Psoas muscle (tissue), 2 donors: ENCODE results near the gene RPS13.

- PRO-cap, 2 experiments = no peak in any of the 2 experiments
Measured at GRCh38 chr11:13963889-13965124, 1.8 kb downstream of the SPON1 start.

GRCh38 chr11:14294380-14295174 lies 64.4 kb downstream of the RRAS2 start:
- PRO-cap, 2 experiments = no peak in any of the 2 experiments

DNA sequence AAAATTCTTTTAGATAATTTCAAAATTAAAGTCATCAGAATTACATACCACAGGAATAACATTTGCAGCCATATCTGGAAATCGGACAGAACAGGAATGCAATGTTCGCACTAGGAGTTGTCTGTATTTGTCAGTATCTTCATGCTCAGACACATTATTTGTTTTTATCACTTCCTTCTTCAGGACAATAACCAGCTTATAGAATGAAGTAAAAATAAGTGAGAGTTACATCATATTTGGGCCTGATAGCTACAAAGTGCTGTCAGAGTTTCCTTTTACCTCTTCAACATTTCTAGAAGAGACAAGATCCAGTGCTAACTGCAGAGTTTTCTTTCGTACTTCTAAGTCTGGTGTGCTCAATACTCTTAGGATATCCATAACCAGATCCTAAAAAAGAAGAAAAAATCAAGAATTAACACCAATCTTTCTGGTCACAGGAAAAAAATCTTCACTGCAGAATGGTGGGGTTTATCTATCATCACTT lies 18.9 kb downstream of the COPB1 start:
- PRO-cap, 2 experiments = no peak in any of the 2 experiments

- PRO-cap, 2 experiments = no peak in any of the 2 experiments
Measured at GRCh38 chr11:14577282-14577723, 57.1 kb upstream of the PSMA1 start.

- PRO-cap, 2 experiments = no peak in any of the 2 experiments
Measured at GRCh38 chr11:14617561-14618165, 25.9 kb upstream of the PDE3B start.

- PRO-cap, 2 experiments = no peak in any of the 2 experiments
Measured at GRCh38 chr11:15561695-15562095, 447.0 kb downstream of the INSC start.

DNA sequence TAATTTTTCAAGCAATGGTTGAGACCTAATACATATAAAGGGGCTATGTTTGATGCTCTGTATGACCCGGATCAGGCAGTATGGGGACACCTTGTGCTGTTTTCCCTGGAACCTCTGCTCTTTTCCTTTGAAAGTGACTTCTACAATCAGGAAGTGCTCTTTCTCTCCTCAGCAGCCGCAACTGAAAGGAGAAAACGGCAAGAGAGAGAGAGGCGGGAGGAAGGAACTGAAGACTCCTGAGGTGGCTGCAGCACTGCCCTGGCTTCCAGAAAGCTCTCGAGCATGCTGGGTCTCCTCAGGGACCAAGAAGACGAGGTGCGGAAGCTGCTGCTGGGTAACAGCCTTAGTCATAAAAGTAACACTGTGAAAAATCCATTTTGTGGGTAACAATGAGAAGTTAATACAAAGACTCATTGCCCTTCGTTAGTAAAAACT lies 473.6 kb downstream of the SOX6 start:
- PRO-cap, 2 experiments = no peak in any of the 2 experiments

DNA sequence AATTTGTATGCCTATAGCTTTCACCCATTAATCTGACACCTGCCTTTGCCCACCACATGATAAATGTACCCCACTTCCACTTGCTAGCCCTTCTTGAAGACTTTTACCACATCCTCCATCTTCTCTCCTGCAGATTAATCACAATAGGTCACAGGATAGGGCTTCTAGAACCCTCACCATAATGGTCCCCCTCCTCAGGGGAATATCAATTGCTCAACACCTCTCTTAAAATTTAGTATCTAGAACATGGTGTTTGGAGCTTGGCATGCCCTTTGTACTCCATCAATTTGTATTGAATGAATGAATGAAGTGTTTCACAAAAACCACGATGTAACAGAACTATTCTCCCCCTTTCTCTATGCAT lies 126.4 kb downstream of the C11orf58 start:
- PRO-cap, 2 experiments = no peak in any of the 2 experiments

- PRO-cap, 2 experiments = no peak in any of the 2 experiments
Measured at GRCh38 chr11:16920460-16921041, 93.7 kb downstream of the PLEKHA7 start.

DNA sequence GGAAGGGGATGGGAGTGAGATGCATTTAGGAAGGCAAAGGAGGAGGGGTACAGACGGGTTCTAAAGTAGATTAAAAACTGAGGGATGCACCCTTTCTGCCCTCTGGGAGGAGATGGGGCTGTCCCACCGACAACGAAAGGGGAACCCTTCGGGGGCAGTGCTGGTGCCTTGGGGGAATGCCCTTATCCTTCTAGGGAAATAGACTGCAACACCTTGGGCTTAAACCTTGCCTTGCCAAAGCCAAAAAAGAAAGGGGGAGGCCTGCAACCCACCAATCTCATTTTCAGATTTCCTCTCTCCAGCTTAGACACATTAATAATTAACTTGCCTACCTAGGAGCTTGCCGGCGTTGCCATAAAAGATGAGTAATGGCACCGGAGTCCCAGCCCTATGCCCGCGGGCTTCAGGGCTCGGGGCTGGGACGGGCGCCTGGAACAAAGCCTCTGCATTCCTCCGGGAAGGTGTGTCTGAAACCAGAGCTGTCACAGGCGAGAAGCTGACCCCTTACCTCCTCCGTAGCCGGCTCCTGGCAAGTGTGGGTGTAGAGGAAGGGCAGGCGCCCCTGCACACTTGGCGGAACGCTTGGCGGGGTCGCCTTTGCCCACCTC lies 89.6 kb downstream of the PLEKHA7 start:
- PRO-cap, 2 experiments = no peak in any of the 2 experiments

GRCh38 chr11:16925110-16926239 lies 88.7 kb downstream of the PLEKHA7 start:
- PRO-cap, 2 experiments = no peak in any of the 2 experiments

GRCh38 chr11:16956321-16957081 lies 57.7 kb downstream of the PLEKHA7 start:
- PRO-cap, 2 experiments = no peak in any of the 2 experiments

GRCh38 chr11:16986039-16986717 lies 28.0 kb downstream of the PLEKHA7 start:
- PRO-cap, 2 experiments = no peak in any of the 2 experiments

GRCh38 chr11:17074563-17074880 lies 2.9 kb downstream of the RPS13 start:
- PRO-cap, 2 experiments = no peak in any of the 2 experiments

- PRO-cap, 2 experiments = peak in 2 of 2 experiments; most common plus-strand start chr11:17076921 (in 2); most common minus-strand start chr11:17076845 (in 1)
Measured at GRCh38 chr11:17076483-17077016, 917 bp downstream of the RPS13 start.

- PRO-cap, 2 experiments = peak in 2 of 2 experiments; most common plus-strand start chr11:17077427 (in 1); most common minus-strand start chr11:17077667 (in 2)
Measured at GRCh38 chr11:17077017-17077768, at the start of gene RPS13. Gene RPS13 (minus strand): TSS chr11:17077667.

DNA sequence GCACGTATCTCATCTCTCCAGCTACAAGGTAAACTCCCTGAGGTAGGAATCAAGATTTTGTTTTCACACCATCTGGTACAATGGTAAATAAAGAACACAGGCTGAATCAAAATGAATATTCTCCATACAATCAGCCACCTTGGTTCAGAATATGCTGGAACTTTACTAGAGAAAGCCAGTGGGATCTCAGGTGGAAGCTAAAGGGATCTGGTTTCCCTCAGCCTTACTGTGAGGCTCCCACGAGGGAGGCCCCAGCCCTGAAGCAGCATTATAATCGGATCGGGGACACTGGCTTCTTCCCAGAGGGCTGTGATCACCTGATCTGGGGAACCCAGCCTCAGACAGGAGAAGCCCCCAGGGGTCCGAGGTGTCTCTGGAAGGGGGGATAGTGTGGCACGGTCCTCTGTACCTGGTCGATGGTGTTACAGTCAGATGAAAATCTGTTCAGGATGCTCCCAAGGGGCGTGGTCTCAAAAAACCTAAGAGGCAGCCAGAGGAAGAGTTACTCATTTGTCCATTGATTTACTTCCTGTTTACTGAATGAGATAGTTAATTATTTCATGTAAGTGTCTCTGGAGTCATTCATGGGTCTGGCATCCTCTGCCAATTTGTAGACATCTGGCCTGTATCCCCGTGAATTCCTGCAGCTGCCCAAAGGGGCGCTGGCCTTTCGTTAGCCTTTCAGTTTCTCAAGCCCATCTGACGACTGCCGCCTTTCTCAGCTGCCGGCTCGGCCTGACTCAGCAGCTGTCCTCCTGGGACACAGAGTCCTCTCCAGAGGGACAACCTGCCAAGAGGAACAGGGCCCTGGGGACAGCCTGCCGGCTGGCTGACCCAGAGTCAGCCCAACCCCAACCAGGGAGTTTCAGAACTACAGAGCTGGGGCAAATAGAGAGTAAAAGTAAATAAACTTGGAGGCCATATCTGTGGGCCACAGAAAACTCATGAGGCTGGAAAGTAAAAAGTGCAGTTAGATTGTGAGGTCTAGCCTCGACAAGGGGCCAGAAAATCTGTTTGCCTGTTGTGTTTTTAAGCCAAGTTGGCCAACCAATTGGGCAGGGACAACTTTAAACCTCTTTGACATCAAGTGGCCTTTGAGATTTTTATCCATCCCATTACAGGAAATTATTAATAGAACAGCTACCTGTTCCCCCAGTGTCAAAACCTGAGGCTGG lies 17.0 kb upstream of the KCNJ11 start:
- PRO-cap, 2 experiments = peak in 2 of 2 experiments; most common plus-strand start position 793 of the sequence (in 1); most common minus-strand start position 424 of the sequence (in 1)

- PRO-cap, 2 experiments = no peak in any of the 2 experiments
Measured at GRCh38 chr11:17413305-17414072, 25.0 kb upstream of the KCNJ11 start.

- PRO-cap, 2 experiments = no peak in any of the 2 experiments
Measured at GRCh38 chr11:17683151-17684242, 35.9 kb upstream of the MYOD1 start.

DNA sequence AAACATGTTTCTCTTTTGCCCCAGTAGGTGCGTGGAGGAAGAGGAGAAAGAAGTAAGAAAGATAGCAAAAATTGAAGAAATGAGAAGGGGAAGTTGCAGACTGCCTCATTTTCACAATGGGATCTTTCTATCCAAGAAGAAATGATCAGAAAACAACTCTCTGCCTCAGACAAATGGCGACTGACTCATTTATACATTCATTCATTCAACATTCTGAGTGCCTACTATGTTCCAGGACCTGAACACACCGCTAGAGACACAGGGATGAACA lies 379 bp downstream of the HPS5 start:
- PRO-cap, 2 experiments = no peak in any of the 2 experiments